ENCODE results near the genes F2RL1 and AGGF1.

DNA sequence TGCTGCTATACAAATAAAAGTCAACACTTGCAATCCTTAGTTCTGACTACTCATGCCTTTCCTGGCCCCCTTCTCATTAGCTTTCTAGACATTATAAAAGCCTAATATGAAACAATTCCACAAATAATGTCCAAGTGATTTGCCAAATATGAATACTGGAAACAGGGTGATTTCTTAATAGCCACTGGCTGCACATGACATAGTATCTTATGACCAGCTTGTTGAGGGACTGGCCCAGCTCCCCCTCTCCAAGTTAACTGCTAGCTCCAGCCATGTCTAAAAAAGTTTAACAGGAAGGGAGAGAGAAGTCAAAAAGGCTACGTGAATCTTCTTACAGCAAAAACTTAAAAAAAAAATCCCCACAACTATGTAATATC lies 1.5 kb downstream of the CERT1 start:
- PRO-cap, 3 experiments, result no peak in any of the 3 experiments

GRCh38 chr5:75593592-75594322 lies 17.5 kb upstream of the ANKDD1B start:
- PRO-cap, 3 experiments, result no peak in any of the 3 experiments

DNA sequence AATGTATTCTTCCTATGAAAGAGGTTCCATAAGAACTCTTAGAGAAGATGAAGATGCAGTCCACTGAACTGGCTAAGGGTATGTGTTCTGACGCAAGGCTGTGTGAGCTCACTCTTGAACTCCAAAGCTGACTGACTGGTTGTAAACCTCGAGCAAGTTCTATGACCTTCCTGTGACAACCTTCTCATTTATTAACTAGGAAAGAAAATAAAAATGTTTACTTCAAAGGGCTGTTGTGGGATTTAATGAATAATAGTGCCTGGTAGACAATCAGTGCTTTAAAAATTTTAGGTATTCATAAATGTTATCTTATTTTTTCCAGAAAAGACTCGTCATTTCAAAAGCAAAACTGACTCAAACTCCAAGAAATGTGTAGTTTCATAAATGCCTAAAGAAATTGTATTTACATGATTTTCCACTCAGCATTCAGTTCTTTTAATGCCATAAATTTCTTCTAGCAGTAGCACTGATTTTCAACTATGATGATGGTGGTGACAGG lies 46.5 kb downstream of the POC5 start:
- PRO-cap, 3 experiments, result no peak in any of the 3 experiments

- PRO-cap, 3 experiments, result no peak in any of the 3 experiments
These were observed 88.9 kb downstream of the IQGAP2 start for GRCh38 chr5:76491953-76492466.

- PRO-cap, 3 experiments, result peak in 1 of 3 experiments; most common plus-strand start chr5:76566803 (in 1)
These were observed 56.6 kb downstream of the F2RL2 start for GRCh38 chr5:76566703-76566974.

- PRO-cap, 3 experiments, result no peak in any of the 3 experiments
These were observed 41.0 kb downstream of the F2RL2 start for GRCh38 chr5:76582202-76582680.

DNA sequence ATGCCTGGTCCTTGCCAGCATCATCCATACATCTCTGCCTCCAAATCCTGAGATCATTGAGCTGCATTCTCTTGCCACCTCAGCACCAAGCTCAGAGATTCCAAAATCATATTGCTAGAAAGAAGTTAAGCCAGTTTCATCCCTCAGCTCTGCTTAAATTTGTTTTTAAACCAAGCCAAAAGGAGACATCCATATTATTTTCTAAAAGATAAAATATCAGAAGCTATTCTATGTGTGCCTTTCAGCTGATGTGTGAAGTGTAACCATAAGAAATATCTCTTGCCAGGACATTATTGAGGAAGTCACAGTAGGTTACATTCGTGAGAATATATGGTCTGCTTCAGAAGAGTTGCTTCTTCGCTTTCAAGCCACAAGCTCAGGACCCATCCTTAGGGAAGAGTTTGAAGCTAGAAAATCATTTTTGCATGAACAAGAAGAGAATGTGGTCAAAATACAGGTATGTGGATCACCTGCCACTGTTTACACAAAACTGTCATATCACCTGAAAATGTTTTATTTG lies 17.5 kb upstream of the F2RL2 start:
- PRO-cap, 3 experiments, result no peak in any of the 3 experiments

DNA sequence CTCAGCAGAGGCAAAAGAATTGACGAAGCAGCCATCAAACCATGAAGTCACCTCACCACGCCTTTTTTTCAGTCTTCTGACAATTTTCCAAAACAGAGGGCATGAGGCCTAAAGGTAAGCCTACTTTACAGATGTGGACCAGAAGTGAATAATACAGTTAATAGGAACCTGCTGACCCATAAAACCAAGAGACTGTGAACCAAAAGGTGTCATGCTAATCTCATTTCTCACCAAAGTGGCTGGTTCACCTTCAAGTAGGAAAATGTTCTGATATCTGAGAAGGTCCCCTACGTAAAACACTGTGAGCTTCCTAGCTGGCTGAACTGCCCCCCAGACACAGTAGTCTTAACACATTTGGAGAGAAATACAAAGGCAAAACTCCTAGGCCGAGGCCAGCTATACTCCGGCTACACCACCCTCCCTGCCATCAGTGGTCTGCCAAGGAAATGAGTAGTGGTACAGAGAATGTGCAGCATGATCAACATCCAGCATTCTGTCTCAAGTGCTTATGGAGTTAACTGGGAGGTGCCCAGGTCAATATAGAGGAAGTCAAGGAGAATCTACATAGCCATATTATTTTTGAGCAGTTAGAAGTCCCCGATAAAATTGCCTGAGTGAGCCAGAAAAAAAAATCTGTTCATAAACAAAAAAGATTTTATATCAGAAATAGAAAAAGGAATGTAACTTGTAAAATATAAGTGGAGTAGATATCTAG lies 19.4 kb upstream of the F2RL2 start:
- PRO-cap, 3 experiments, result no peak in any of the 3 experiments

- PRO-cap, 3 experiments, result no peak in any of the 3 experiments
These were observed 16.6 kb downstream of the F2R start for GRCh38 chr5:76732476-76732903.

- PRO-cap, 3 experiments, result peak in 3 of 3 experiments; most common plus-strand start chr5:76819059 (in 2); most common minus-strand start chr5:76818893 (in 1)
These were observed at the start of gene F2RL1 for GRCh38 chr5:76818697-76819485. TSS of gene F2RL1 (plus strand) at chr5:76819030.

DNA sequence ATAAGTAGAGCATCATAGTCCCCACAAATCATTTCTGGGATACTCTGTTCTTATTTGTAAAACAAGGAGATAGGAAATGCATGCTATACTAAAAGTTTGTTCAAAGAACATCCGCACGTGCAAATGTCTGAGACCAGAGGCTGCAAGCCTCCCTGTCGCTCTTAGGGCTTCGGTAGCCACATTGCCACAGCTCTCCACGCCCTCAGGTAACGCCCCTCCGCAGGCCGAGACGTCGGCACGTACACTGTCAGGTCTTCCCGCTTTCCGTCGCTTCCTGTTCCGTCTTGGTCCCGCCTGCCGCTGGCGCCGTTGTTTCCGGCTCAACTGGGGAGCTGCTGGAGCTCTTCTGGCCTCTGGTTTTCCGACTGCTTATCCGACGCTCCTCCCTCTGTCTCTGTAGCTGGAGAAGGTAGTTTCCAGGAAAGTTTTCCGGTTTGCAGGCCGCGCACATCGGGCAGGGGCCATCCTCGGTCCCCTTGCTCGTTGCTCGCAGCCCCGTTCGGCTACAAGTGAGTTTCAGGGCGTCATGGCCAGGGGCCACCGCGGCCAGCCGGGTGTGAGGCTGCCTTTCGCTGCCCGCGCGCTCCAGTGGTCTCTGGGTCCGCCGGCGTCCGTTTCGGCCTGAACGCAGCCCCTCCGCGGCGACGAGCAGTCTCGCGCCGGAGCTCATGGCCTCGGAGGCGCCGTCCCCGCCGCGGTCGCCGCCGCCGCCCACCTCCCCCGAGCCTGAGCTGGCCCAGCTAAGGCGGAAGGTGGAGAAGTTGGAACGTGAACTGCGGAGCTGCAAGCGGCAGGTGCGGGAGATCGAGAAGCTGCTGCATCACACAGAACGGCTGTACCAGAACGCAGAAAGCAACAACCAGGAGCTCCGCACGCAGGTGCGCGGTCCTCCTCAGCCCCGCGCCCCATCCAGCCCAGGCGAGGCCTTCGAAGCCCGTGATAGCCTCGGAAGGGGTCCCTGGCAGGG lies at the start of gene AGGF1:
TSS of gene AGGF1 (plus strand) at position 306 of the 967 bp plus-strand sequence.
- PRO-cap, 3 experiments, result peak in 3 of 3 experiments; most common plus-strand start position 309 of the sequence (in 3); most common minus-strand start position 163 of the sequence (in 3)

DNA sequence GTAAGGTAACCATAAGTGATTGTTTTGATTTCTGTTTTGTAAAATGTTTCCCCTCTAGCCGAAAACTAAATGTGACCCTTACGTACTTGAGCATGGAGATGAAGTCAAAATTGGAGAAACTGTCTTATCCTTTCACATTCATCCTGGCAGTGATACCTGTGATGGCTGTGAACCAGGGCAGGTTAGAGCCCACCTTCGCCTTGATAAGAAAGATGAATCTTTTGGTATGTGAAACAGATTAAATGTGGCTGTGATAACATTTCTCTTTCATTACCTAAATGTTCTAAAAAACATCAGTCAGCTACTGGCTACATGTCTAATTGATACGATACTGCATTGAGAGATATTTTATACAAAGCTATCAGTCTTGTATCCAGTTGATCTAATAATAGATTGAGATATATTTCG lies 23.7 kb downstream of the AGGF1 start:
- PRO-cap, 3 experiments, result no peak in any of the 3 experiments

DNA sequence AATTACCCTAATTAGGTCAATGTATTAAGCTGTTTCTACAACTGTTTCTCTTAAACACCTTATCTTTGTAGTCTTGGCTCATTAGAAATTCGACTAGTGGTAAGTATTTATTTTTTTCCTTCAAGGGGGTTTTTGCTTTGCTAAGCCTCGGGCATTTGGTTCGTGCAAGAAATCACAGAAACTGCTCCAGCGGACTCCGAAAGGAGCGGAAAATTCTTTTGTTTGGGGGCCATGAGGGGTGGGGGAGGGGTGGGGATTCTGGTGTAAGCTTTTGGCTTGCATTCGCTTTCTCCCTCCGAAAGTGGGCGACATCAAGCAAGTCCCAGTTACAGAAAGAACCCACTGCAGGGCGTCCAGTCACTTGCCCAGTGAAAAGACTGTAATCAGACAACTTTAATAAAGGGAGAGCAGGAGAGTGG lies 668 bp downstream of the ZBED3 start:
- PRO-cap, 3 experiments, result peak in 3 of 3 experiments; most common plus-strand start position 325 of the sequence (in 2)

GRCh38 chr5:77629033-77629572 lies 9.4 kb downstream of the OTP start:
- PRO-cap, 3 experiments, result no peak in any of the 3 experiments

DNA sequence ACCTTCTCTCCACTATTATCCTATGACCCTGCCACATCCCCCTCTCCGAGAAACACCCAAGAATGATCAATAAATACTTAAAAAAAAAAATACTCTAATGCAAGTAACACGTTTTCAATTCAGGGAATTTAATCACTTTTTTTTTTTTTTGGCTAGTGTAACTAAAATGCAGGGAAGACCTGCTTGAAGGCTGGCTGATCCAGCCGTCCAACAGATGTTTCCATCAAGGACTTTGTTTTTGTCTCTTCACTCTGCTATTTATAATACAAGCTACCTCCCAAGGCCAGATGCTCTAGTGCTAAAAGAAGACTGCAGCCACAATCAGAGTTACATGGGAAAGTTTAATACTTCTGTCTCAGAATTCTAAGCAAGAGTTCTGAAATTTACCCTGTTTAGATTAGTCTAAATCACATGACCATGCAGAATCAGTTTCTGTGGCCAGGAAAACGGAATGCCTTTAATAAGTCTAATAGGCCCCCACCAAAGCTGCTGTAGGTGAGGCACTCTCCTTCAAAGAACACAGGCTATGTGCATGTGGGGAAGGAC lies 14.5 kb downstream of the TBCA start:
- PRO-cap, 3 experiments, result peak in 1 of 3 experiments; most common plus-strand start position 286 of the sequence (in 1)

- PRO-cap, 3 experiments, result peak in 2 of 3 experiments; most common plus-strand start chr5:77851862 (in 2)
These were observed 75.4 kb upstream of the TBCA start for GRCh38 chr5:77851144-77852268.

GRCh38 chr5:77864861-77865600 lies 88.9 kb upstream of the TBCA start:
- PRO-cap, 3 experiments, result no peak in any of the 3 experiments

DNA sequence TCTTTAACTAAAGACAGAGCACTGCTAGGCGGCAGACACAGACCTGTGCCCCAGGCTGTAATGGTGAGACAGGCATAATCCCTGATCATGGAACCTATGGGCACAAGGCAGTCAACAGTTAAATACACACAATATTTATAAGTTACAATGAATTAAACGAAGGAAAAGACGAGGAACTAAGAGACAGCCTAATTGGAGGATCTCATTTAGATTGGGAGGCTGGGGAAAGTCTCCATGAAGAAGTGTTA lies 107.5 kb upstream of the TBCA start:
- PRO-cap, 3 experiments, result no peak in any of the 3 experiments

DNA sequence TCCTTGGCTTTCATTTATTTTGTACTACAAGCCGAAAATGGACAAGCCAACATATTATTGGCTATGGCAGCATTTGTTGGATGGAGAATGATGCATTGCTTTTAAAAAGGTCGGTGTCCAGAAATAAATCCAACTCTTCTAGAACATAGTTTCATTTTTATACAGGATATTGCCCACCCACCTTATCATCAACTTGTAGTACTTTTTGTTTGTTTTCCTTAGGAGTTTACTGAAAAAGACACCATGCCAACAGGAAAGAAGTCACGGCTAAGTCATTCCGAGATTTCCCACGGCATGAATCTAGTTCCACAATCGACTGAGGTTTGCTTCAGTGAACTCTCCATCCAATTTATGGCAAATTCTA lies 237.6 kb downstream of the AP3B1 start:
- PRO-cap, 3 experiments, result peak in 1 of 3 experiments; most common plus-strand start position 295 of the sequence (in 1)

DNA sequence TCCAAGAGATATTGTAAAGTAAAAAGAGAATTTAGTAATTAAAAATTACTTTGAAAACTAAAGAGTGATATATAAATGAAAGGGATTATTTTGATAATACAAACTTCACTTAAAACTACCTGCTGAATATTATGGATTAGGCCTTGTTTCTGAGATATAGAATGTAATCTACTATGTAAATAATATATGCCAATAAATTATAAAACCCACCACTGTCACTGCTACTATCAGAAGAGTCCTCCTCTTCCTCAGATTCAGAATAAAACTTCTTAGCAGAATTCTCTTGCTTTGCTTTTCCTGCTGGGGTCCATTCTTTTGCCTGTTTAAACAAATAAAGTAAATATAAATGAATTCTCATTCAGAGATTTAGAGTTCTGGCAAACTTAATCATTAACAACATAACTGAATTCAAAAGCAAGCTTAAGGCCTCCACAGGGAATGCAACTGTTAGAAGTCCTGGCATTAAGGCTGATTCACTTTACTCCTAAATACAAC lies 178.5 kb downstream of the AP3B1 start:
- PRO-cap, 3 experiments, result no peak in any of the 3 experiments

Data from Metastatic Breast Carcinoma in the Ovary (tissue), 3 donors.